Mesangial cell (primary cell): Measurements from ENCODE around the genes GRXCR1, GNPDA2 and CNGA1.

GRCh38 chr4:42397797-42398722 lies 772 bp downstream of the SHISA3 start:
- RAMPAGE, long total RNA = no peak

DNA sequence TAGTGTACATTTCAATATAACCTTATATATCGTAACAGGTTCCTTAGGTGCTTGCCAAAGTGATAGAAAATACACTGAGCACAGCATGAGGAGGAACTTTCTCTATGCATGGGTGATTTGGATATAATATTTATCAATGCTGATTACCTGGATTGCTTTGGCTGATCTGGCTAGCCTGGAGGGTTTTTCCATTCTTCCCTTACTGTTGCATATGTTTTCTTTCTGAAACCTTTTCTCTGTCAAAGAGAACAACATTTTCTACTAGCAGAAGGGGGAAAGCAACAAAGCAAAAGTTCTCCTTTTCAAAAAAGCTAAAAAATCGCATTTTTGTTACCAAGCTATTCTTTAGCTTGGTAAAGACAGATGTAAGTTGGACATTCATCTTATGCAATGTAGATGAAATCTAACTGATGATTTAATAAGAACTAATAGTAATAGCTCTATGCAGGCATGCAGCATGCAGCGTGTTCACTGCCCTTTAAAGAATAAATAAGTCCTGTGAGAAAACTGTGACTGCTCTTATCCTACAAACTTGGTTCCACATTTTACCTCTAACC lies at the start of gene GRXCR1:
Gene GRXCR1, plus strand, starts transcription at position 424 of the 557 bp plus-strand sequence.
- RAMPAGE, long total RNA = no peak

DNA sequence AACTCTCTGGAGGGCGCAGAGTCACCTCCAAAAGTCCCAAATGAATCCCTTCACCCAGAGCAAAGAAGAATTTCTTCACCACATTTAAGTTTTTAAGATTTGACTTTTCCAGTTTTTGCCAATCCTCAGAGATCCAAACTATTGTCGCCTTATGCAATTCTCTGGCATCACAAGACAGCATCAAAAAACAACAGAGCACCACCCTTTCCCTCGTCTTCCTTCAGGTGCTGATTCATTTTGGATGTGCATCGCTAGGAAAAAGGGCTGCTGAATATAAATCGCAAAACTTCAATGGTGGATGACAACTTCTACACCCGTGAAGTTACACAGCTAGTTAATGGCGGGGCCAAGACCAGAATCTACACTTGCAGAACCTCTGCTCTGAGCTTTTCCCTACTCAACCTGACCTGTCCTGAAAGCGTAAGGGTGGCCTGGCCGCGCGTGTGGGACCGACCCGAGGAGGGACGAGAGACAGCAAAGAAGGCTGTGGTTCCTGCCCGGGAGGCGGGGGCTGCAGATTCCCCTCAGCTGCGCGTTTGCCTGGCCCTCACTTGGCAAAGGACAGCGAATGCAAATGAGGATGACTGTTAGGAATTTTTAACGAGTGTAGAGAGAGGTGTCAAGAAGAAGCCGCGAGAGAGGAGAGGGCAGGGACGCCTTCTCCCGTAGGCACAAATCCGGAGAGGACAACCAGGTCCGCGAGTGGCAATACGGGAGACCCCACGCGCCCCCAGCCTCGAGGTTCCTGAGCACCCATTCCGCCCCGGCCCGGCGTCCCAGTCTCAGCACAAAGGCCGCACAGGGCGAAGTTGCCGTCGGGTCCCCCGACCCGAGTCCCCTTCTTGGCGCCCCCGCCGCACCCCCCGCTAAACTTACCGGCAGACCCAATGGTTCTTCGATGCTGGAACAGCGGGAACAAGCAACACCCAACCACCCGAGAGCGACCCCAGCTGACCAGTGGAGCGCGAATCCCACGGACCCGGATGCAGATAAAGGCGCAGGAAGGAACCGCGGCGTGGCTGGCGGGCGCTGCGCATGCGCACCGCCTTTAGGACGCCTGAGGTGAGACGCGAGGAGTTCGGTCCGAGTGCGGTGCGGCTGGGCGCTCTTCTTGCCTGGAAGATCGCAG lies at the start of gene GNPDA2:
Gene GNPDA2, minus strand, starts transcription at position 959 of the 1,129 bp plus-strand sequence.
- RAMPAGE, long total RNA = no peak

DNA sequence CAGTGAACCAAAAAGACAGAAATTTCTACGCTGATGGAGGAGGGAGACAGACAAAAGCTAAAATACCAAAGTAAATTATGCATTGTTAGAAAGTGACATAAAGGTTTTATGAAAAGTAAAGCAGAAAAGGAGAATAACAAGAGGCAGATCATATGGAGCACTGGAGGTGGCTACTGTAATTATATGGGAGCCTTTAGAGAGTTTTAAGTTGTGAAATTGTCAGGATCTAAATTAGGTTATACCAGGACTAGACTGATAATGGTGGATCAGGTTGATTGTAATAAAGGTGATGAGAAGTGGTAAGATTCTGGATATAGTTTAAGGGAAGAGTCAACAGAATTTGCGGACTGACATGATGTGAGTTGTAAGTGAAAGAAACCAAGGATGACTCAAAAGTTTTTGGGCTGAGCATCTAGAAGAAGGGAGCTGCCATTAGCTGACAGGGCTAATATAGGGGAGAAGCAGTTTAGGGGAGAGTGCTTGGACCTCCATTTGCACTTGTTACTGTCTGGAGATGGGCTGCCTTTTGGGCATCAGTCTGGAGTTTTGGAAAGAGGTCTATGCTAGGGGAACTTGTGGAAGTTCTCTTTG lies 15.2 kb downstream of the ATP10D start:
- RAMPAGE, long total RNA = no peak

DNA sequence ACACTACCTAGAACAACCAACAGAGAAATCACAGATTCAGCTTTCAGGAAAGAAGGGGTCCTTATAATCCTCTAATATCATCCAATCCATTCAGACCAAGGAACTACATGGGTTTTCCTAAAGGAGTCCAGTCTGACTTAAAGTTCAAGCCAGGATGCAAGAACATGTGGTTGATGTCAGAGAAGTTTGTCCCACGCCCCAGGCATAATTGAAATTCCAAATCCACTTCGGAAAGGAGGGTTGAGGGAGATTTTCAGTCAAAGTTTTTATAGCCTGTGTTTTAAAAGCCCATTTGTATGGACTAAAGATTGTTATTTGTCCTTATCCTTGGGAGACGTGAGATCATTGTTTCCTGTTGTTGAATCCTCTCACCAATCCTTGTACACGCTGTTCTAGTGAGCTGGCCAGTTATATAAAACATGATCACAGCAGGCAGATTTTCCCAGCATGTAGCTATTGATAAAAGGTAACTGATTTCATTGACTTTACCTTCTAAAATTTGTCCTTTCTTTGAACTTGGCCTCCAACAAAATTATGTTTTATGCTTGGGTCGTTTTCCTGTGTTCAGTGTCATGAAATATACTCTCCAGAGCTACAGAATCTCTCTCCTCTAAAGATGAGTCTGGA lies 92.7 kb downstream of the ATP10D start:
- RAMPAGE, long total RNA = no peak

DNA sequence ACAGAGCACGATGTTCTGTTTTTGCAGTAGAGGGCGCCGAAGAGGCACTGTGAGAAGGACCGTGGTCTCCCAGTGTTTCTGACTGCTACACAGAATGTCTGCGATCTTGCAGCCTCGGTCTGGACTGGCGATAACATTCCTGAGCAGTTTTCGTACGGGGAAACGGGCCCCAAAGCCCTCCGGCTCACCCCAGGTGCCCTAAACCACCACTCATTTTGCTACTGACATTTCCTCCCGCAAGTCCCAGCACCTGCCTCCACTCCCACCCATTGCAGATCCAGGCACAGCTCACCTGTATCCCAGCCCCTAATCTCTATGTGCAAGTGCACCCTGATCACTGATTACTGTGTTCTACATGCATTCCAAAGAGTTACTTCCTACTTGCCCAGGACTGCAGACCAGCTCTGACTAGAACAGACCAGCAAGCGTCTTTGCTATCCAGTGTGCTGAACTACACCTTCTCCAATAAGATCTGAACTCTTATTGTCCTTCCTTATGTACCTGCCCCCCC lies 12.4 kb upstream of the NFXL1 start:
- RAMPAGE, long total RNA = no peak

GRCh38 chr4:48015940-48016883 lies at the start of gene CNGA1:
CNGA1 (minus strand) TSS chr4:48016681.
- RAMPAGE, long total RNA = start-site peak on the minus strand at chr4:48016657-48016671, 18 reads

DNA sequence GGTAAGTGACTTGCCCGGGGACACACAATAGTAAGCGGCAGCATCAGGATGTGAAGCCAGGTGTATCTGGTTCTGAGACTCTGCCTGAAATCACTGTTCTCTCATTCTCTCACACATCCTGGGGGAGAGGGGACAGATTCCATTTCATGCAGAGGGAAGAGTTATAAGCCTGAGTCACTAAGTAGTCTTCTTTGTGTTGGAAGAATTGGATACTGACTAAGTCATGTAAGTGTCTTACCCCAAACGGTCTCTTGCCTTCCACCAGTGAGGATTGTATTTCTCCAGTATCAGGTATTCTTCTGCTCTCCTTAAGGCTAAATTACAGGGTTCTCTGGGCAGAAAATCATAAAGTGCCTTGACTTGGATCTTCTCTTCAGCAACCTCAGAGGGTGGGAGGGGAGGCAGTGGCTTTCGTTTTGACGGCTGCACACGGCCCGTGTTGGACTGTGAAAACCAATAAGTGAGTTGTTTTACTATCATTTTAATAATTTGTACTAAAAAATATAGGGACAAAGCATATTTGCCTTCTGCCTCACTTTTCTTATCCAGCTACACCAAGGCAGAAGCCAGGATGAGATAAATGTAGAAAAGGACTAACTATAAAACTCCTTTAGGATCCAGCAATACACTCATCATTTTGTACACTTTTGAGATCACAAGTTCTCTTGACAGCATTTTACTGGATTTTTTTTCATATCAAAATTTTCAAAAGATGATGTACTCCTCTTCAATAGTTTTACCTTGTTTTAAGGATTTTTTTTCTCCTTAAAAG lies 21.8 kb downstream of the TXK start:
- RAMPAGE, long total RNA = no peak

DNA sequence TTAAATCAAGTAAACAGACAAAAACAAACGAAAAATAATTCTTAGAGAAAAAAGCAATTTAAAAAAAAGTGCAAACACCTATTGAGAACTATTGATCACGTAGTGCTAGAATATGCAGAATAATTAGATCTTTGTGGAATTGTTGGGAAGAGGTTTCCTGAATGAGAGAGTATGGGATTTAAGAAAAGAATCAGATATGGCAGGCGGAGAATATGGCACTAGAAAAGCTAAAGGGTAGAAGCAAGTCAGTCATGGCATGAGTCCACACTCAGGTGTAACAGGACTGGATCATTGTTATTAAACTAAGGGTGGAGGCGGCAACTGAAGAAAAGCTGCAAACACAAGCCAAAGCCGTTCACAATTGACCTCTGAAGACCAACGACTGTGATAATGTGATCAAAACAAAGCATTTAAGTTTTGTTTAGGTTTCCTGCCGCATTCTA lies 1.2 kb upstream of the SLAIN2 start:
- RAMPAGE, long total RNA = no peak

DNA sequence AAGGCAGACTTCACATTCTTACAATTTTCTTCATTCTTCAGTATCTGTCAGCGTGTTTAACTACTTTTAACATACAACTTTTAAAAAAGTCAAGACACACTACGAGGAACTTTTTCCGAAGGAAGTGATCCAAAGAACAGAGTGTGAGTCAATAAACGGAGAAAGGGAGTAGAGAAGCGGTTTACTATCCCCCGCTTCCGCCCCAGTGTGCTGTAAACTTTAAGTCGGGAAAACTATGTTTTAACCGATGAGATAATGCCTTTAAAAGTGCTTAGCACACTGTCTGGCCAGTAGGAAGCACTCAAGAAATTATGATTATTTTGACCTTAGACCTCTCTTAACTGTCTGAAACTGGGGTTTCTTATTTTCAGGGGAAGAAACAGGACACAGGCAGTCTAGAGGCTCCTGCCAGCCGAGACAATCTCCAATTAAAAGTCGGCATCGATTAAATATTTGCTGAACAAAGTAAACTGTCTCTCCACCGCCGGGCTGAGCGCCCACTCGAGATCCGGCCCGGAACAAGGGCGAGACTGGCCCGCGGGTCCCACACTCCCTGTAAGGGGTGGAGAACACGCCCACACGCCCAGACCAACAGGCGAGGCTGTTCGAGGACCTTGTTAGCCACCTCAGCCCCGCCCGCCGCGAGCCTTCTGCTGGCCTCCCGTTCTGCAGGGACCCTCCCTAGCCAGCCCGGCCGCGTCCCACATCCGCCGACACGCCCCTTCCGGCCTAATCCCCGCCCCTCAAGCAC lies 563 bp upstream of the SLAIN2 start:
- RAMPAGE, long total RNA = no peak

GRCh38 chr4:48643437-48643873 lies 136.6 kb downstream of the FRYL start:
- RAMPAGE, long total RNA = no peak

DNA sequence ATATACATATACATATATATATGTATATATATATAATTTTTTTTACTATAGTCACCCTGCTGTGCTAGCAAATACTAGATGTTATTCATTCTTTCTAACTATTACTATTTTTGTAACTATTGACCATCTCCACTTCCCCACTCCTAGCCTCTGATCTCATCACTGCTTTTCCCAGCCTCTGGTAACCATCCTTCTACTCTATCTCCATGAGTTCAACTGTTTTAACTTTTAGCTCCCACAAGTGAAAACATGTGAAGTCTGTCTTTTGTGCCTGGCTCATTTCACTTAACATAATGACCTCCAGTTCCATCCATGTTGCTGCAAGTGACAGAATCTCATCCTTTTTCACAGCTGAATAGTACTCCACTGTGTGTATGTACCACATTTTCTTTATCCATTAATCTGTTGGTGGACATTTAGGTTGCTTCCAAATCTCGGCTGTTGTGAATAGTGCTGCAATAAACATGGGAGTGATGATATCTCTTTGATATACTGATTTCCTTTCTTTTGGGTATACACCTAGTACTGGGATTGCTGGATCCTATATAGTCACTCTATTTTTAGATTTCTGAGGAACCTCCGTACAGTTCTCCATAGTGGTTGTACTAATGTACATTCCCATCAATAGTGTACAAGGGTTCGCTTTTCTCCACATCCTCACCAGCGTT lies 109.5 kb downstream of the FRYL start:
- RAMPAGE, long total RNA = no peak

GRCh38 chr4:48775577-48776547 lies 4.2 kb downstream of the FRYL start:
- RAMPAGE, long total RNA = no peak

DNA sequence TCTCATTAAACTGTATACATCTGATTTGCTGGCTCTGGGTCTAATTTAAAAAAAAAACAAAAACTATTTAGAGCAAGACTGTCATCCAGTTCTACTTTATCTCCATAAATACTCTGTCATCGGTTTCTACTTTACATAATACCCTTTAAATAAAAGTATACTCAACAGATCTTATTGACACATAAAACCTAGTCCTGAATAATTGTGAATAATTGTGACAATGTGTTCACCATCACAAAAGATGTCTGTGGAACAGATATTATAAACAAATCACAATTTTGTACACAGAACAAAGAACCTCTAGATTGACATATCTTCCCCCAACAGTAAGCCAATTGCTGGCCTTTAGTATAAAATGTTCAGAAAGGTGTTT lies 3.1 kb downstream of the FRYL start:
- RAMPAGE, long total RNA = no peak

- RAMPAGE, long total RNA = no peak
These were observed 1.7 kb downstream of the FRYL start for GRCh38 chr4:48778231-48778853.

GRCh38 chr4:48813985-48814452 lies 16.9 kb upstream of the OCIAD1 start:
- RAMPAGE, long total RNA = no peak

DNA sequence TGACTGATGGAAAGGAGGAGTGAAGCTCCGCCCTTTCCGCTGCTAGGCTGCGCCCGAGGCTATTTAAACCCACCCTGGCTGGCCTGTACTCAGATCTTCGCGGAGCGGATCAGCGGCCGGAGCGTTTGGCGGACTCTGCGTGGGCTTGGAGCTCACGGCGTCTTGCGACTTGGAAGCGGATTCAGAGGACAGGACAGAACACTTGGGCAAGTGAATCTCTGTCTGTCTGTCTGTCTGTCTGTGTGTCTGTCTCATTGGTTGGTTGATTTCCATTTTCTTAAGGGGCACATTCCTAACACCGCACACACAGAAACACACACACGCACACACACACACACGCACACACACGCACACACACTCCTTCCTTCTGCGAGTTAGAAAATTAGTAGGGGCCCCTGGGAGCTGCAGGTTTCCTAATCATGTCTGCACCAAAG lies 328.9 kb downstream of the CWH43 start:
- RAMPAGE, long total RNA = no peak

- RAMPAGE, long total RNA = no peak
These were observed 904 bp upstream of the DCUN1D4 start for GRCh38 chr4:51842108-51842390.

GRCh38 chr4:52037476-52038103 lies 509 bp downstream of the SGCB start:
- RAMPAGE, long total RNA = no peak

GRCh38 chr4:52718007-52718768 lies 33.0 kb downstream of the ERVMER34-1 start:
- RAMPAGE, long total RNA = no peak